Liver (tissue), 9 donors: ENCODE measurements around the genes INCENP, AHNAK and LRRN4CL.

GRCh38 chr11:62105097-62105561, 18.7 kb upstream of the INCENP start:
- PRO-cap, 5 experiments, result peak in 5 of 5 experiments; most common plus-strand start chr11:62105433 (in 3); most common minus-strand start chr11:62105194 (in 5)
- RAMPAGE, long total RNA, 2 experiments, result no peak in any of the 2 experiments
- RRBS, result no CpG with 5 or more reads among the region's 9 CpGs

- PRO-cap, 5 experiments, result peak in 4 of 5 experiments; most common plus-strand start chr11:62124011 (in 2); most common minus-strand start chr11:62123820 (in 4)
- RAMPAGE, long total RNA, 2 experiments, result start-site peak on the plus strand in 2 of 2 experiments, at chr11:62124026-62124073 at its widest, 48 to 586 reads per replicate
- RRBS, result 1% methylated on average over 16 of the region's 46 CpGs
Measured at GRCh38 chr11:62123421-62124251, at the start of gene INCENP. Gene INCENP, plus strand, starts transcription at chr11:62124011.

DNA sequence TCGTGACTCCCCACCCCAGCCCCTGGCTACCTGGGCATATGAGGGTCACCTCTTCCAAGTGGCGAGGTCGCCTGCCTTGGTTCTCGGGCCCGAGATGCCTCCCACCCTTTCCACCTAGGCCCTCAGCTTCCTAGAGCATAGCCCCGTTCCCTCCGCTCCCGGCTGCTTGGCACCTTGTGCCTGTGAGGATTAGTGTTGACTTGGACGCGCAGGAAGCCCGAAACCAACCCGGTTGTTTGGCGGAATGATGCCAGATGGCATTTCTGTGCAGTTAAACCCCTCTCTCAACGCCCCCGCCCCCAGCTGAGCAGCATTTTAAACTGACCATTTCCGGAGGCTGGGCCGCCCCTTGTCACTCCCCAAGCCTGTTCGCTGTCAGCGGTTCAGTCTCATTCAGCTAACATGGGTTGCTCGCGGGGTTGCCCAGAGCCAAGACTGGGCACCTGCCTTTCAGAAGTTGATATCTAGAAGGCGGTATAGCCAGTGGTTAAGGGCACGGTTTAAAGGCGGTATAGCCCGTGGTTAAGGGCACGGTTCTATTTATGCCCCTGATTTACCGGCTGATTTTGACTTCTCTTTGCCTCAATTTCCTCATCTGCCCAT, 542 bp downstream of the INCENP start:
- PRO-cap, 5 experiments, result peak in 1 of 5 experiments; most common plus-strand start position 392 of the sequence (in 1)
- RAMPAGE, long total RNA, 2 experiments, result no peak in any of the 2 experiments
- RRBS, result 1% methylated on average over 6 of the region's 27 CpGs

- PRO-cap, 5 experiments, result no peak in any of the 5 experiments
- RAMPAGE, long total RNA, 2 experiments, result no peak in any of the 2 experiments
- RRBS, result no CpG with 5 or more reads among the region's 30 CpGs
Measured at GRCh38 chr11:62129779-62130346, 6.1 kb downstream of the INCENP start.

- PRO-cap, 5 experiments, result no peak in any of the 5 experiments
- RAMPAGE, long total RNA, 2 experiments, result no peak in any of the 2 experiments
- RRBS, result no CpG with 5 or more reads among the region's 18 CpGs
Measured at GRCh38 chr11:62140751-62141500, 17.1 kb downstream of the INCENP start.

DNA sequence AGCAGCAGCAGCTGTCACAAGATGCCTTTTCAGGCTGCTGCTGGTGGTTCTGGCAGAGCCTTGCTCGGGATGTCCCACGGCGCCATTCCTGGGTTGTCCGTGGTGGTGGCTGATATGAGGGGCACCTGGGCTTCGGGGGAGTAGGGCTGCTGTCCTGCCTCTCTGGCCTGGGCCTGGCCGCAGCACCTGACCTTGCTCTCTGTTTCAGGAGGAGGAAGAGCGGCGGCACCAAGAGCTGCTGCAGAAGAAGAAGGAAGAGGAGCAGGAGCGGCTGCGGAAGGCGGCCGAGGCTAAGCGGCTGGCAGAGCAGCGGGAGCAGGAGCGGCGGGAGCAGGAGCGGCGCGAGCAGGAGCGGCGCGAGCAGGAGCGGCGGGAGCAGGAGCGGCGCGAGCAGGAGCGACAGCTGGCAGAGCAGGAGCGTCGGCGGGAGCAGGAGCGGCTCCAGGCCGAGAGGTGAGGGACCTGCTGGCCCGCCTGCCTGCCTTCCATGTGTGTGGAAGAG, 22.7 kb downstream of the INCENP start:
- PRO-cap, 5 experiments, result no peak in any of the 5 experiments
- RAMPAGE, long total RNA, 2 experiments, result no peak in any of the 2 experiments
- RRBS, result no CpG with 5 or more reads among the region's 34 CpGs

GRCh38 chr11:62399754-62400213, 19.0 kb upstream of the SCGB1A1 start:
- PRO-cap, 5 experiments, result no peak in any of the 5 experiments
- RAMPAGE, long total RNA, 2 experiments, result no peak in any of the 2 experiments
- RRBS, result no CpG with 5 or more reads among the region's 7 CpGs

DNA sequence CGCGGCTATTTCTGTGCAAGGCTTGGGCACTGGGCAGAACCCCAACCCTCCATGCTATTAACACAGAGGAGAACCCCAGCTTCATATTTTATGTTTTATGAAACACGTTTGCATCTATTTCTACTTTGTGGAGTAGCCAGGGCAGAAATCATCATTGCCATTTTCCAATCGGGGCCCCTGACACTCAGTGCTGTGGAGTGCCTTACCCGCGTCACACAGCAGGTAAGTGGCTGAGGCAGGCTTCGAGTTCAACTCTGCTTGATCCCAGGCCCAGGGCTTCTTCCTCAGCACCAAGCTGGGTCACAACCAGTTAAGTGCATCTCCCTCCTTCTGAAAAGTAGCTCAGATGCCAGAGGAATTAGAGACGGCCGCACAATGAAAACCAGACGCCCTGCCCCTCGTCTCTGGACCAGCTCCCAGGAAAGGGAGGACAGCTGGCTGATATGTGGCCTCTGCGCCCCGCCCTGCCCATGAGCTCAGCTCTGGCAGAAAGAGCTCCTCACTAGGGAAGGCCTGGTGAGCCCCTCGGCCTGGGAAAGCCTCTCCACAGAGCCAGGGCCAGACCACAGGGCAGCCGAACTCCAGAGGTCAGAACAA, 18.2 kb upstream of the SCGB1A1 start:
- PRO-cap, 5 experiments, result no peak in any of the 5 experiments
- RAMPAGE, long total RNA, 2 experiments, result no peak in any of the 2 experiments
- RRBS, result no CpG with 5 or more reads among the region's 15 CpGs

DNA sequence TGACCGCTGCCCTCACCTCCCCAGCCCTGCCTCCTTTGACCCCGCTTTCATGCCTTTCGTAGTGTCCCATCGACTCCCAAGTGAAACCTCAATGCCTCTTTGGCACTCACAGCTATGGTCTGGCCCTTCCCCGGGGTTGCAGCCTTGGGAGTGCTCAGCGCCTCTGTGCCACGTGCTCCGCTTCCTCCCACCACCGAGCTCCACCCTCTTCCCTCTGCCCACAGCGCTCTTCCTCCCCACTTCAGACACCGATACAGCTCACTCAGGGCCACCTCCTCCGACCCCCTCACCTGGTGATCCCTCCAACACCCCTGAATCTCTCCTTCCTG, 16.6 kb upstream of the SCGB1A1 start:
- PRO-cap, 5 experiments, result no peak in any of the 5 experiments
- RAMPAGE, long total RNA, 2 experiments, result no peak in any of the 2 experiments
- RRBS, result no CpG with 5 or more reads among the region's 12 CpGs

DNA sequence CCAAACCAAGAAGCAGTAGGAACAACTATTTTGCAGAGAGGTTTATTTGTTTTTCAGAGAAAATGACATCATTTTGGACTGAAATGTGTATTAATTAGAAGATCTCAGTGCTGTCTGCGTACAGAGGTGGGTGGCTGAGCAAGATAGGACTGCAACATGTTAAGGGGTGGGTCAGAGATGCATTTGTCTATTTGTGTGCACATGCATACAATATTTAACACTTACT, 1.1 kb downstream of the SCGB1A1 start:
- PRO-cap, 5 experiments, result no peak in any of the 5 experiments
- RAMPAGE, long total RNA, 2 experiments, result no peak in any of the 2 experiments
- RRBS, result no CpG with 5 or more reads among the region's 1 CpG

GRCh38 chr11:62449257-62449840, 30.5 kb downstream of the SCGB1A1 start:
- PRO-cap, 5 experiments, result peak in 1 of 5 experiments; most common plus-strand start chr11:62449765 (in 1); most common minus-strand start chr11:62449587 (in 1)
- RAMPAGE, long total RNA, 2 experiments, result no peak in any of the 2 experiments
- RRBS, result no CpG with 5 or more reads among the region's 9 CpGs

DNA sequence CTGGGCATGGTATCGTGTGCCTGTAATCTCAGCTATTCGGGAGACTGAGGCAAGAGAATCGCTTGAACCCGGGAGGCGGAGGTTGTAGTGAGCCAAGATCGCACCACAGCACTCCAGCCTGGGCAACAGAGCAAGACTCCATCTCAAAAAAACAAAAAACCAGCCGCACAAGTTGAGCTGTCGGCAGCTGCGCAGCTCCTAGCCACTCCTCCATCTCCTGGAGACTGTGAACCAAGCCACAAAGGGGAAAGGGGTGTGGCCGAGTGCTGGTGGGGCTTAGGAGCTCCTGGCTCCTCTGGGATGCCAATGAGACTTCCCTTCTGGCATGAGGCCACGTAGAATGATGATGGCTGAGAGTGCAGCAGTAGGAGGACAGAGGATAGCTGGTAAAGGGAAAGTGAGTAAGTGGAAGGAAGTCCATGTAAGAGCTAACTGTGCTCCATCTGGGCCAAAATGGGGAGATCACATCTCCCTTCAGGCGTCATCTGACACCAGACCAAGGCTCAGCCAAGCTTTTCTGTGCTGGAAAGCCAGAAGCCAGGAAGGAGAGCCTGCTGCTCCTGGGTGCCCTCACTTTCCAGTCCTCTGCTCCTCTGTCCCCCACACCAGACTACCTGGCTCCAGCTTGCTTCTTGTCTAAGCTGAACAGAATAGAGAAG, 47.1 kb downstream of the AHNAK start:
- PRO-cap, 5 experiments, result no peak in any of the 5 experiments
- RAMPAGE, long total RNA, 2 experiments, result no peak in any of the 2 experiments
- RRBS, result no CpG with 5 or more reads among the region's 12 CpGs

DNA sequence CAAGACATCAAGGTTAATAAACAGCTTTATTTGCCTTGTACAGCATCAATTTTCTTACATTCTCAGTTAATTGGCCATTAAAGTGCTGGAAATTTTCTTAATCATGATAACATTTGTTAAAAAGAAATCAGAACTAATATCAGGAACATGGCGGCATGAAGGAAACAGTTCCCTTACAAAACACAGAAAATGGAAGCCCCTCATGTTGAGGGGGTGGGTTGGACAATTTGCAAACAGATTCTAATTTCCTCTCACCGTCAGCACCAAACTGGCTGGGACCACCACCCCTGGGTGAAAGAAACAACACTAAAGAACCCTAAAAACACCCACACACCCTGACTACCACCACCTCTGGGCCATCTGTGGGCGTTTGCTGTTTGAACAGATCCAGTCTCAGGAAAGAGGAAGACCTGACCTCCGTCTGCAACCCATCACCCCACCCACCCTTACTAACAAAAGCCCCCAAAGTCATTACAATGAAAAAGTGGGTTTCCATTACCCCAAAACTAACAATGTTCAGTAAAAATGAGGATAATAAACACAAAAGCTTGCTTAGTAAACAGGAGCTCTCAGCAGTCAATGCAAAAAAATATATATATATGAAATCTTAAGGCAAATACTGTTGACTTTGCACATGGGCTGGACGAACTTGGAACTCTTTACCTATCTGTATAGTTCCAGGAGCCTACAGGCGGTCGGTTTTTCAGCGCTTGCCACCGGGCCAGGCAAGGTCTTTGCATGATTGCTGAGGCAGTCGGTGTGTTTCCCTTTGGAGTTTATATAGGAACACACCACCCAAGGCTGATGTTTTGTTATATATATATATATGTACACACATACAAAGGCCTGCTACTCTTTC, 30.5 kb downstream of the AHNAK start:
- PRO-cap, 5 experiments, result no peak in any of the 5 experiments
- RAMPAGE, long total RNA, 2 experiments, result no peak in any of the 2 experiments
- RRBS, result no CpG with 5 or more reads among the region's 10 CpGs

GRCh38 chr11:62519584-62519988, 27.0 kb downstream of the AHNAK start:
- PRO-cap, 5 experiments, result no peak in any of the 5 experiments
- RAMPAGE, long total RNA, 2 experiments, result no peak in any of the 2 experiments
- RRBS, result no CpG with 5 or more reads among the region's 8 CpGs

- PRO-cap, 5 experiments, result peak in 1 of 5 experiments; most common plus-strand start chr11:62545271 (in 1)
- RAMPAGE, long total RNA, 2 experiments, result no peak in any of the 2 experiments
- RRBS, result no CpG with 5 or more reads among the region's 40 CpGs
Measured at GRCh38 chr11:62544306-62545489, 1.9 kb downstream of the AHNAK start.

DNA sequence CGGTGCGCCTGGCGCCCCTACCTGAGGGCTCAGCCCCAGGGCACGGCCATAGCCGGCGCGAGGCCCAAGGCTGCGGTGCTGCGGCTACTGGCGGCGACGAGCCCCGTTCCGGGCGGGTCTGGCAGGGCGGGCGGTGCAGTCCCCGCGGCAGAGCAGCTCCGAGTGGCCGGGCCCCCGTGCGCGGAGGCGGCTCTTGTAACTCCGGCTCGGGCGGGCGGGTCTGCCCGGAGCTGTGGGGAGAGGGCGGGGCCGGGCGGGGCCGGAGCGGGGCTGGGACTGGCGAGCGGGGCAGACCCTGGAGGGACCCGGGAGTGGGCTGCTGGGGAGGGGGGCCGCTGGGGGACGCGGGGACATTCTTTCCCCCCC, at the start of gene AHNAK:
Gene AHNAK, minus strand, starts transcription at position 168 of the 366 bp plus-strand sequence.
- PRO-cap, 5 experiments, result peak in 5 of 5 experiments; most common plus-strand start position 262 of the sequence (in 3); most common minus-strand start position 168 of the sequence (in 5)
- RAMPAGE, long total RNA, 2 experiments, result start-site peak on the minus strand in 1 of 2 experiments, centred at position 152 of the sequence, 4,395 reads per replicate
- RRBS, result 2% methylated on average over 27 of the region's 41 CpGs

DNA sequence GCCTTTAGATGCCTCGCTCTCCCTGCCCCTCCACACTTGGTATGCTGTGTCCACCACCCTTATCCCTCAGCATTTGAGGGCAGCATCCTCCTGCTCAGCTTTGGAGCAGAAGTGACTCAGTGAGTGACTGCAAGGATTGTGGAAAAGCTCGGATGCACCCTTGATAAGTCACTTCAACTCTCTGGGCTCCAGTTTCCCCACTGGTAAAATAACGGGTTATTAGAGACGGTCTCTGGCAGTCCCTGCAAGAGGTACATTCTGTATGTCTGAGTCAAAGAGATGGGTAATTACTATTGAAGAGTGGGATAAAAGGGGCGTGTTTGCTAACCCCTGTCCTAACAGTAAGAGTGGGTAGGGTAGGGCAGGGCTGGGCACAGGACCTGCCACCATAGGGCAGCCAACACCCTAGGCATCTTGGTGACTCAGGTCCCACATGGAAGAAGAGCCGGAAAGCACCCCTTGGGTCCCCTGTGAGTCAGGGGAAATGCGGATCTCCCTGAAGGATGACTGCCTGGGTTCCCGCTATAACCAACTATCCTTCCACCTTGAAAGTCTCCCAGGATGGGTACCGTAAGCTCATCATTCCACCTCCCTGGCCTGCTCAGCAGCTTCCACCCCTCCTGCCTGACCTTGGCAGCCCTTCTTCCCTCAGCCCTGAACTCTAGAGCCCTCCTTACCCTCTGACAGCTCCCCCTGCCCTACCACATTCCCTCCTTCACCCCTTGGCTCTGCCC, 7.3 kb upstream of the AHNAK start:
- PRO-cap, 5 experiments, result no peak in any of the 5 experiments
- RAMPAGE, long total RNA, 2 experiments, result no peak in any of the 2 experiments
- RRBS, result no CpG with 5 or more reads among the region's 9 CpGs

DNA sequence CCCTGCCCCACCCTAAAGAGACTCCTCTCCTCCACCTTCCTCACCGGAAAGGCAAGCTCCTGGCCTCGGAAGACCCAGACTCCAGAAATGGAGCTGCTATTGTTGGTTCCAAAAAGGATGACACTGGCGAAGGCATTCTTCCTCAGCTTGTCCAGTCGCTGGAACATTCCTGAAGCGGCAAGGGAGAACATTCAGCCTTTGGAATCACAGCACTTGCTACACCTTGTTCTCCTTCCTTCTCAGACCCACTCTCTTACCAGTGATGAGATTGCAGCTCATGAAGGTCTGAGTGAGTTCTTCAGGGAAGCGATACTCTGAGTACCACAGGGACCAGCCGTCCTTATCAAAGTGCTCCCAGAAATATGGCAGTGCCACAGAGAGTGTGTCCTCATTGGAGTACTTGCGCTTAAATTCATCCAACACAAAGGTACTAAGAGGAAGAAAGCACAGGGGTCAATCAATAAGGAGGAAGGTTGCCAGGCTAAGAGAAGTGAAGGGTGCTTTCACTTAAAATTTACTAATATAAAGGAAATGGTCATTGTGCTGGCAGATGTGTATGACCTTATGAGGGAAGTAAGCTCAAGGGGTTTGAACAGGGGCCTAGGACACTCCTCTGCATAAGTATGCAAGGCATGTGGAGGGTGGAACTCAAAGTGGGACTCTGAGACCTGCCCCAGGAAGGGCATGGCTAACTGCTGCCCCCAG, 13.5 kb downstream of the EEF1G start:
- PRO-cap, 5 experiments, result no peak in any of the 5 experiments
- RAMPAGE, long total RNA, 2 experiments, result no peak in any of the 2 experiments
- RRBS, result no CpG with 5 or more reads among the region's 8 CpGs

DNA sequence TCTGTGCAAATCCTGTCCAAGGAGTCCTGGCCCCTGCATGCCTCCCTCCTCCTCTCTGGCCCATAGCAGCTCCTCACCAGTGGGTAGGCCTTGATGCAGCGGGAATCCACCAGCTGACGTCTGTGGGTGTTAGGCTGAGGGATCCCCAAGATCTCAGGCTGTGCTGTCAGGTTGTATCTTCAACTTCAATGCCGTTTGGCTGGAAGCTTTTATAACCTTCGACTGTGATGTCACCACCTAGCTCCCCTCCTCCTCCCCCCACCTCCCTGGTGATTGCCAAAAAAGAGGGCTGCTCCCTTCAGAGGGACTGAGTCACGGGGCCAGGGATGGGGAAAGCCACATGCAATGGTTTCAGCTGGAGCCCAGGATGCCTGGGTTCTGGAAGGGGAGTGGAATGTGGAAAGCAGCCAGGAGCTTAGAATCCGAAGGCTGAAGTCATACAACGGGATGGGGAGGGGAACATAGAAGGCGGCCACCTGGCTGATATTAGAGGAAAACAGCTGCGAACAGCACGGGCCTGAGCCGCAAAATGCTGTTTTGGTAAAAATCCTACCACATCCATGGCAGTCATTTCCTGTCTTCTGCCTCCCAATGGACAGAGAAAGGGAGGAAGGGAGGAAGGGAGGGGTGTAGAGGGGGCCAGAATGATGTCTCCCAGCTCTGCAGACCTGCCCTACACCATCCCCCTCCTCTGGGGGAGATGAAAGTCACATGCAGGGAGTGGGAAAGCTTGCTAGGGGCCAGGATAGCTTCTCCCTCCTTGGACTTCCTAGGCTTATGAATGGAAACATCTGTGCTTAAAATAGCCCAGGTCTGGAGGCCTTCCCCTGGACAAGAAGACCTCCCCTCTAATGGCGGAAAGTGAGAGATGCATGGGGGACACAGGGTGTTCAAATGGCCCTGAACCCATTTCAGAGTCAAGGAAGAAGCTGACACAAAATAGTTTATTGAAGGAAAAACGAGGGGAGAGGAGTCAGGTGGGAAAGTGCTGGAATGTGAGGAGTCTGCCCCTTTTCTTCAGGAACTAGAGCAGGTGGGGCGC, at the start of gene LRRN4CL:
Gene LRRN4CL, minus strand, starts transcription at position 181 of the 1,042 bp plus-strand sequence.
- PRO-cap, 5 experiments, result no peak in any of the 5 experiments
- RAMPAGE, long total RNA, 2 experiments, result no peak in any of the 2 experiments
- RRBS, result no CpG with 5 or more reads among the region's 14 CpGs

DNA sequence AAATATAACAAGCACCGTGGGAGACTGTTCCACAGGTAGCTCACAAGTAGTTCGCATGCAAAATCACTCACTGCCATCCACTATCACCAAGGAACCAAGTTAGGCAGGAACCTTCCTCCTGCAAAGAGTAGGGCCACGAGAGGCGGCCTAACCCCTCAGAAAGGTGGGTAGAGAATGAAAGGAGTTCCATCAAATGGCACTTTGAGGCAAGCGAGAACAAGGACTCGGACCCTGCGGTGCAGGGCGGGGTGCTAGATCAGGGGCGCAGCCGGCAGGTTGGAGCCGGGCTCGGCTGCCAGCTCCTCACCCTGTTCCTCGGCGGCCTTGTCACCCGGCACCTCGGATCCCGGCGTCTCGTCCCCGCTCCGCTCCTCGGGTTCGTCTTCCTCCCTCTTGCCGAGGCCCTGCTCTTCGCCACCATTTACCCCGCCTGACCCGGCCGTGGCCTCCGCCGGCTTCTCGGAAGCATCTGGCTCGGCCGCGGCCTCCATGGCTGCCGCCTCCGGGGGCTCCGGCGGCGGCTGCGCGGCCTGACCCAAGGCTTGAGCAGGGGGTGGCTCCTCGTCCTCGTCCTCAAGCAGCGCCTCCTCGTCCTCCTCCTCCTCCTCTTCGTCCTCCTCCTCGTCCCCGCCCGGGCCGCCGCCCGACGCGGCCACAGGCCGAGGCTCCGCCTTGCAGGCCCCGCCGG, 801 bp downstream of the HNRNPUL2 start:
- PRO-cap, 5 experiments, result no peak in any of the 5 experiments
- RAMPAGE, long total RNA, 2 experiments, result no peak in any of the 2 experiments
- RRBS, result 1% methylated on average over 32 of the region's 58 CpGs